Mesenchymal stem cell of adipose (primary cell): Measurements from ENCODE around the genes UGT1A5 and ARL4C.

DNA sequence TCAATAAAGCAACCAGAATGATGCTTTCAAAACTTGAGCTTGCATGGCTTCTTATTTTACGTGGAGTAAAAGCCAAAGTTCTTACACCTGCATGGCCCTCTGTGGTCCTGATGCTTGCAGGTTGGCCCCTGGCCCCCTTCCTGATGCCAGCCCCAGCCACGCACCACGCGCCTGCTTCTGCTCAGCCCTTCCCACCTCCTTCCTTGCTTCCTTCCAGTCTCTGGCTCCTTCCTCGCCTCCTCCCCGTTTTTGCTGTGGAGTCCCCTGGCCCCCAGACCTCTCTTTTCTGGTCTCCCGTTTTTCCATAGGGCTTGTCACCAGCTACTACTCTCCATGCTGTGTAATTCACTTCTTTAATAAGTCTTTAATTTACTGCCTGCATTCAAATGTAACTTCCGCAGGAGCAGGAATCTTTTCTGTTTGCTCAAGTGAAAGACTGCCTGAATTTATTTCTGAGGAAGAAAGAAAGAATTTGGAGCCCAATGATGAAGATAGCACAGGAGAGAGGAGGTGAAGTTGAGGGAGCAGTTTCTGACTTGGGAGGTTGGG lies 67.2 kb downstream of the DGKD start:
- CAGE, long polyA plus RNA, result no peak

GRCh38 chr2:233468574-233469014 lies 98.0 kb downstream of the USP40 start:
- CAGE, long polyA plus RNA, result no peak

- CAGE, long polyA plus RNA, result no peak
These were observed 96.7 kb downstream of the USP40 start for GRCh38 chr2:233469639-233470455.

- CAGE, long polyA plus RNA, result no peak
These were observed at the start of gene UGT1A5 for GRCh38 chr2:233712361-233713093. UGT1A5 (plus strand) TSS chr2:233712907.

GRCh38 chr2:233743514-233744363 lies 14.9 kb downstream of the UGT1A3 start:
- CAGE, long polyA plus RNA, result no peak

DNA sequence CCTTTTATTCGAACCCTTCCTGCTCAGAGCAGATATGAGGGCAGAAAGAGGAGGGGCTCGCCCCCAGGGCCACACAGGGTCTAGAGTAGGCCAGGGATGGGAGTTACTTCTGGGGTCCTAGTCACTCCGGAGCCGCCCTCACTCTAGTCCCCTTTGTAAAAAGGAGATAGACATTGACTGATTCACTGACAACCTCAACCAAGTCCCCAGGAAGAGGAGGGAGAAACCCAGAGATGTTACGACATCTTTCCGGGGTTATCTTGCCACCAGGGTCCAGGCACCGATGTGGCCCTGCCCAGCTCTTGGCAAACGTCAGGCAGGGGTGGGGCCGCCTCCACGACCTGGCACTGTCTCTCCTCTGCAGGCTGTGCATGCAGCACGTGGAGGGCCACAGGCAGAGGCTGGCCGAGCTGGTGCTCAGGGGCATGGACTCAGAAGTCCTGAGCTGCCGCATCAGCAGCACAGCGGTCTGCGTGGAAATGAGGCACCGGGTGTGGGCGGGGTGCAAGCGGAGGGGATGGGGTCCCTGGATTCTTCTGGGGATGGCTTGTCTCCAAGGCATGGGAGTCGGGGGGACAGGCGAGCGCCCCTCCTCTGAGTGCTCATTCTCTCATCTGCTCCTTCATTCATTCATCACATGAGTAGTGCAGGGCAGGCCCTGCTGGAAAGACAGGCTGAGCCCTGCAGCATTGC lies 31.0 kb downstream of the HJURP start:
- CAGE, long polyA plus RNA, result no peak

DNA sequence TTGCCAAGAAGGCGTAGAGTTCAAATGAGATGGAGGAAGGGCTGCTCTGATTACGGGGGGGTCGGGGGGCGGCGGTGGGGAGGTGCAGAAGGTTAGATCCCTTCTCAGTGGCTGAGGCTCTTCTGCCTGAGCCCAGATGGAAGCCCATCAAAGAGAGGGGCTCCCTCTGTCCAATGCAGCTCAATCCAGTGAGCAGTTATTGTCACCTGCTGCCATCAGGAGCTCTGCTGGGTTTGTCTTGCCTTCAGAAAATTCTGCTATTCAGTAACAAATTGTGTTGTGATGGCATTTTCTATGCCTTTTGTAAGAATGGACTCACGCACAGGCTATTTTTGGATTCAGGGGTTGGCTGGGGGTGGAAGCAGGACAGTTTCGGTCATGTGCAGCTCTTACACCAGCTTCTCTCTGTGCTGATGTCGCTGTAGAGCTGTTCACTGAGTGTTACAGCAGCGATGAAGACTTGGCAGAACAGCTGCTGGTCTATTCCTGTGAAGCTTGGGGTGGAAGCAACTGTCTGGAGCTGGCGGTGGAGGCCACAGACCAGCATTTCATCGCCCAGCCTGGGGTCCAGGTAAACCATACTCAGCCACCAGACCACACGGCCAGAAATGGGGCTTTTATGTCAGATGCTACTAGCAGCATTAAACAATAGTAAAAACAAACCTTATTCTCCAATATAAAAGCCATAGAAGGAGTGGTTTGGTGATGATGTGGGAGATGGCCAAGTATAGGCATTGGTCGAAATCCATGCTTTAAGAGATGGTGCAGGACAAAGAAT lies 49.2 kb downstream of the TRPM8 start:
- CAGE, long polyA plus RNA, result no peak

GRCh38 chr2:233976092-233976683 lies 59.0 kb downstream of the TRPM8 start:
- CAGE, long polyA plus RNA, result no peak

- CAGE, long polyA plus RNA, result no peak
These were observed 60.0 kb upstream of the SPP2 start for GRCh38 chr2:233990460-233991029.

DNA sequence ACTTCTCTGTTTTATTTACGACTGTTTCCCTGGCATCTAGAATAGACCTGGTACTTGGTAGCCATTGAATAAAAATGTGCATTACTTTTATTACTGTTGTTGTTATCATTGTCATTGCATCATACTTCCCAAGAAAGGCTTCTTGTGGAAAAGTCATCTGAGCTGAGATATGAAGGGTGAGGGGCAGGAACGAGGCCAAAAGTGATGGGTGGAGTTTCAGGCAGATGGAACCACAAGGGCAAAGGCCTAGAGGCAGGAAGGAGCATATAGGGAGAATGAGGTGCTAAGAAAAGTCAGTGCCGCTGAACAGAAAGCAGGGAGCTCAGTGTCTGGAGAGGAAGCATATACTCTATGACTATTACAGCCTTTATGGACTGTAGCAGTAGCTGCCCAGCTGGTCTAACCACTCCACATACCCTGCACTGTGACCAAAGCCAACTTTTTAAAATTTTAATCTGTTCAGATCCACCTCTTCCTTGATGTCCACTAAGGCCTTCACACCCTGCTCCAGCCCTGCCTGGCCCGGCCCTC lies 219.3 kb downstream of the SPP2 start:
- CAGE, long polyA plus RNA, result no peak

- CAGE, long polyA plus RNA, result no peak
These were observed 119.0 kb downstream of the ARL4C start for GRCh38 chr2:234377565-234378677.

DNA sequence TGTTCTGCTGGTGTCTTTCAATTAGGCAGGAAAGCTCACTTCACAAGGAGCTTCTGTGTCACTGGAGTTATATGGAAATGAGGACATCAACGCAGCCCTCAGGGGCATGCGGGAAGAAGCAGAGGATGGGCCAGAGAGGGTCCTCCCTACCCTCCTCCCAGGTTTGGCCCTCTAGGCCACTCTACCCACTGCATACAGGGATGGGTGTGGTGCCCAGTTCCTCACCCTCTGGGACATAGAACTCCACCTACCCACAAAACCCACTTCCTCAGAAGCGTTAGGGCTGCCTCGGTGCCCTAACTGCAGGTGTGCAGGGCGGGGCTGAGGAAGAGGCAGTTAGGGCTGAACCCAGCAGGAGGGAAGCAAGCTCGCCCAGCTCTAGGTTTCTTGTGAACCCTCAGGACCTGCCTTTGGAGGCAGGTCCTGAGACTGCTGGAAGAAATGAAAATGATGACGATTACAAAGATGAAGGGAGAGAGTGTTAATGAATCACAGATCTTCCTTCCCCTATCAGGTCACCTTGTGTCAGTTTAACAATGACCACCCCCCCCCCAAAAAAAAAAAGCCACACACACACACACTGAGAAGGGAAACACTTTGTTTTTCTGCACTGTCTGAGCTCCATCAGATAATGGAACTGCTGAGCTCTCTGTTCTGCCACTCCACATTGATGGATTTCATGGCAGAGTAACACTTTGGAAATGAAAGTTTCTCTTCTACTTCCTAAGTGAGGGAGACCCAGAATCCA lies 70.9 kb downstream of the ARL4C start:
- CAGE, long polyA plus RNA, result no peak

GRCh38 chr2:234437377-234438894 lies 58.9 kb downstream of the ARL4C start:
- CAGE, long polyA plus RNA, result no peak

DNA sequence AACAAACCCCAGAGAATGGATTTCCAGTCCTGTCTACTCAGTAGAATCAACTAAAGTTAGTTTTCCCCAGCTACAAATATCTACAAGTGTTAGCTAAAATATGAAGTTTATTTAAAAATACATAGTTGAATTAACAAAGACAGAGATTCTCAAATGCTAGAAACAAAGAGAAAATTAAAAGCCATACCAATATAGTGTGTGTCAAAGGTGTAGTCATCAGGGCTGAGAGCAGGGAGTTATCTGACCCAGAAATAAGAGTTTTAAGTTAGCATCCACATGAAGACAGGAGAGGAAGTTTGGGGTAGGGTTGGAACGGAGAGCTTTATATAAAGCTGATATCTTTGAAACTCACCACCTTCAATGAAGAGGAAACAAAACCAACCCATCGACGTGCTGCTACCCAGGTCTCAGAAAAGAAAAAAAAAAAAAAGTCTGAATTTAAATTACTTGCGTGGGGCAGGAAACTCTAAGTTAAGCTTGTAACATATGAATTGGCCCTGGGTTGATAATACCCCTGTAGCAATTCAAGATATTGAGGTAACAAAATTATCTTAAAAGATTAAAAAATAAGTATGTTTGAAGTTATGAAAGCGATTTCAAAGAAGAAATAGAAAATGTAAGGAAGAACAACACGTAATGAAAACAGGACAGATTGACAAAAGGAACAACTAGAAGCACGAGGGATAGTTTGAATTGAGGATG lies 42.4 kb downstream of the ARL4C start:
- CAGE, long polyA plus RNA, result no peak

DNA sequence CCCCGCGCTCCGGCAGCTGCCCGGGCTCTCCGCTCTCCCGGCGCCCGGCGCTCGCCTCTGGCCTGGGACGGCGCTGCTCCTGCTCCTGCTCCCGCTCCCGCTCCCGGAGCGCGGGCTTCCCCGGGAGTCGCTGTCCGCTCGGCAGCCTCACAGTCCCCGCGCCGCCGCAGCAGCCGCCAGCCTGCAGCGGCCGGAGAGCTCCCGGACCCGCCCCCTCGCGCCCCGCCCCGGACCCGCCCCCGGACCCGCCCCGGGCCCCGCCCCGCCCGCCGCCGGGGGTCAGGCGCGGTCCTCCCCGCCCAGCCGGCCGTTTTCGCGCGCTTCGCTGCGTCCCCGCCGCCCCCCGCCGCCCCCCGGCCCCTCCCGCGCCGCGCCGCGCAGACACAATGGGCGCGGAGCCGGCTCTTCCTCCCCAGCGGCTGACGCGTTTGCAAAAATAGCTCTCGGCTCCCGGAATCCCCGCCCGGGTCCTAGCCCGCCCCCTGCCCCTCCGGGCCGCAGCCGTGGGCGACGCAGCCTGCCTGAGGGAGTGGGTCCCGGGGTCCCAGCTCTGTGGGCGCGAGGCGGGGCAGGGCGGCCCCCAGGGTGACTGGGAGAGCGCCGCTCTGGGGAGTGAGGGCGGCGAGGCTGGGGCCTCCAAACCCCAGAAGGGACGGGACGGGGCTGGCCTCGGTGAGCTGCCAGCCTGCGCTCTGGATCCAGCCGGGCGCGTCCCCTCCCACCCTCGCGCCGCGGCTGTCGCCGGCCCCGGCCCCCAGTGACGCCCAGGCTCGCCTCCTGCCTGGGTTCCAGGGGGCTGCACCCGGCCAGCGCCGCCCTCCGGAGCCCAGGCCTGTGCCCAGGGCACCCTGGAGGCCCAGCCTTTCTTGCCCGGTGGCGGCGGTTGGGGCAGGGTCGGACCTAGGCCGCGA lies at the start of gene ARL4C:
Gene ARL4C, minus strand, starts transcription at position 183 of the 911 bp plus-strand sequence.
- CAGE, long polyA plus RNA, result no peak

GRCh38 chr2:234769734-234770423 lies 181.9 kb upstream of the SH3BP4 start:
- CAGE, long polyA plus RNA, result no peak

- CAGE, long polyA plus RNA, result no peak
These were observed 108.4 kb upstream of the SH3BP4 start for GRCh38 chr2:234843404-234843896.

- CAGE, long polyA plus RNA, result no peak
These were observed 19.2 kb upstream of the SH3BP4 start for GRCh38 chr2:234932508-234933132.

- CAGE, long polyA plus RNA, result no peak
These were observed 44.8 kb downstream of the SH3BP4 start for GRCh38 chr2:234996602-234996980.

- CAGE, long polyA plus RNA, result no peak
These were observed 150.5 kb upstream of the AGAP1 start for GRCh38 chr2:235343381-235343723.